Metastatic Liver Carcinoma in the Adrenal Gland (tissue), 2 donors: ENCODE data around the genes NXPH4, SHMT2, PIP4K2C and ARHGEF25.

GRCh38 chr12:57216230-57217089 is at the start of gene NXPH4:
Gene NXPH4 (plus strand): TSS chr12:57216794.
- PRO-cap, 2 experiments = no peak in any of the 2 experiments

DNA sequence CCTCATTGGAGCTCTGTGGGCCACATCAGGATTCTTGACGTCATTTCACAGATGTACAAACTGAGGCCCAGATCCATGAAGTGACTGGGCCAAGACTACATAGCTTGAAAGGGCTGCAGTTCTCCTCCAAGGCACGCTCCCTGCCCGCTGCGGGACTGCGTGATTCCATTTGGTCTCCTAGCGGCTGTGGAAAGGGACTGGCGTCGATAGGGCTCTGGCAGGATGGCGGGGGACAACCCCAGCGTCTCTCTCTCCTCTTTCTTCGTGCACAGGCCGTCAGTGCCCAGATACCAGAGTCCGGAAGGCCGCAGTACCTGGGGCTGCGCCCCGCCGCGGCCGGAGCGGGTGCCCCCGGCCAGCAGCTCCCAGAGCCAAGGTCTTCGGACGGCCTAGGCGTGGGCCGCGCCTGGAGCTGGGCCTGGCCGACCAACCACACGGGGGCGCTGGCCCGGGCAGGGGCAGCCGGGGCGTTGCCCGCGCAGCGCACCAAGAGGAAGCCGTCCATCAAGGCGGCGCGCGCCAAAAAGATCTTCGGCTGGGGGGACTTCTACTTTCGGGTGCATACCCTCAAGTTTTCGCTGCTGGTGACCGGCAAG is 4.8 kb upstream of the SHMT2 start:
- PRO-cap, 2 experiments = no peak in any of the 2 experiments

DNA sequence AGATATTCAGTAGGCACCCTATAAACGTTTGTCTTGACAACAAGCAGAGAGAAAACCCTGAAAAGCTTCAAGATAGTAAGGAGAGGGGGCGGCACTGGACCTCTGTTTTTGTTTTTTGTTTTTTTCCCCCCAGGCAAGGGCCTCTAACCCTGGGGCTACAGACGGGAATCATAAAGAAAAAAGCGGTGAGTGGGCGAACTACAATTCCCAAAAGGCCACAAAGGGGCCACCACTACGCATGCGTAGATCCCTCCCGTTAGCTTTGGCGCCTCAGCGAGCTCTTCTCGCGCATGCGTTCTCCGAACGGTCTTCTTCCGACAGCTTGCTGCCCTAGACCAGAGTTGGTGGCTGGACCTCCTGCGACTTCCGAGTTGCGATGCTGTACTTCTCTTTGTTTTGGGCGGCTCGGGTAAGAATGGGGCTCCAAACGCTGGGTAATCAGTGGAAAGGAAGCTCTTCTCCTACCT is at the start of gene SHMT2:
TSS of gene SHMT2 (plus strand) at position 309 of the 467 bp plus-strand sequence.
- PRO-cap, 2 experiments = peak in 2 of 2 experiments; most common plus-strand start position 338 of the sequence (in 2)

DNA sequence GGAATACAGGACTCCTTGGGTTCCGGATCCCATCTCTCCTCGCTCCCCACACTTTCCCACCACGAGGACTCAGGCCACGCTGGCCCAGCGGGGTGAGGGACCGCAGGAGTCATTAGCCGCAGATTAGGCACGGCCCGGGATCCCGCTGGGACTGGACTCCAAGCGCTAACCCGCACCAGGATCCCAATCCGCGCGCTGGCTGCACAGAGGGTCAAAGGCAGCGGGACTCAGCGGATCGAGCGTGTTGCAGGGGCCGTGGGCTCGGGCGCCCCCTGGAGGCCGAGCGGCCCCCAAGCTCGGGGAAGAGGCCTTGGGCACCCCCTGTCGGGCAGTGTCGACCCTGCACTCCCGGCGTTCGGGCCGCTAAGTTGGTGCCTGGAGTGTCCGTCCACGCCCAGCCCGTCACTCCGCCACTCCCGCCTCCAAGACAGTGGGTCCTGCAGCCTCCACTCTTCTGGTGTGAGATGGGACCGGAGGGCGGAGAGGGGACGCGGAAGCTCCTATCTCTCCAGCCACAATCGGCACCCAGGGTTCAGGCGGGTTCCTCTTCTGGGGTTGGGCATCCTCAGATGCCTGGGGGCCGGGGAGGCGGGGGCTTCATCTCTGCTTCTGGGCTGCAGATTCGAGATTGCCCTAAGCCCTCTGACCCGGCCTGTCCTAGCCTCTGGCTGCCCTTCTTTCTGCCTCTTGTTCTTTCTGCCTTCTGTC is 2.2 kb upstream of the NDUFA4L2 start:
- PRO-cap, 2 experiments = no peak in any of the 2 experiments

DNA sequence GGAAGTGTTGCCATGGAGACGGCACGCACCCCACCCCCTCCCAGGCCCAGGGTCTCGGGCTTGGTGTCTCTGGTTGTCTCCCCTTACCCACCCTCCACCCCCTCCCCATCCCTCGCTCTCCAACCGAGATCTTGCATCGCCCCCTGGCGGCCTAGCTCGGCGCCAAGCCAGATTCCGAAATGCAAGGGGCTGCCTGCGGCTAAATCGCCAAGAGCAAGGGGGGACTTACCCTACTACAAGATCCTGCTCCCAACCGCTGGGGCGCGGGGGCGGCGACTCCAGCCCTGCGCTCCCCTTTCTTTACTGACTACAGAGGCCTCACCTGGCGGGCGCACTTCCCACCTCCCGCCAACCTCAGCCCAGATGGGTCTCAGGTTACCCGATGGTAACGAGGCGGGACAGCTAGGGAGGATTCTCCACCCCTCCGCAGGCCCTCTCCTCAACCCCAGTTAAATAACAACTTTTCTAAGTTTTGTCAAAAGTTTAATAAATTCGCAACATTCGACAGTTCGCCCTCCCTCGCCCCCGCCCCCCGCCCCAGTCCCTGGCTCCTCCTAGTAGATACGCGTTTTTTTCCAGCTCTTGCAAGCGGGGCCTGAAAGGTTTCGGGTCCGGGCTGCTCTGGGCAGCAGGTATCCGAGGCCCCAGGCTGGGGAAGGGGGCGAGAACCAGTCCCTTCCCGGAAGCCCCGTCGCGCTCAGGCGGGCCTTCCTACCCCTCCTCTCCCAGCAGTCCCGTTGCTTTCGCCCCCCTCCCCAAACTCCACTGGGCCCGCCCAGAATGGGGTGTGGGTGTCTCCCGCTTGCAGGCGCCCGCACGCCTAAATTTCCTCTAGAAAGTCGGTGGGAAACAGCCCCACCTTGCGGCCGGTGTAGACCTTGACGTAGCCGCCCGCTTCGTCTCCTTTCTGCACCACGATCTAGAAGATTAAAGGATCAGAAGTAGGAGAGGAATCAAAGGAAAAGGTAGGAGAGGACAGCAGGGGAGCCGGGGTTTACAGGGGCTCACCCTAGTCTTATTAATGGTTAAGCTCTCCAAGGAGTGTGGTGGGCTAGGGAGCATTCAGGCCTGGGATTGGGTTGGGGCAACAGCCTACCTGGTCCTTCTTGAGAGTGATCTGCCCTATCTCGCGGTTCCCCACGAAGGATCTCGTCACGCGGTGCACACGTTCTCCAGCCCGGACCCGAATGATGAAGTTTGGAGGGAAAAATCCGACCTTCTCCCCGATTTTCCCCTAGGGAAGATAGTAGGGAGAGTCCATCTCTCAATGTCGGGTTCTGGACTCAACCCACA is 6.5 kb upstream of the NDUFA4L2 start:
- PRO-cap, 2 experiments = peak in 1 of 2 experiments; most common minus-strand start position 833 of the sequence (in 1)

DNA sequence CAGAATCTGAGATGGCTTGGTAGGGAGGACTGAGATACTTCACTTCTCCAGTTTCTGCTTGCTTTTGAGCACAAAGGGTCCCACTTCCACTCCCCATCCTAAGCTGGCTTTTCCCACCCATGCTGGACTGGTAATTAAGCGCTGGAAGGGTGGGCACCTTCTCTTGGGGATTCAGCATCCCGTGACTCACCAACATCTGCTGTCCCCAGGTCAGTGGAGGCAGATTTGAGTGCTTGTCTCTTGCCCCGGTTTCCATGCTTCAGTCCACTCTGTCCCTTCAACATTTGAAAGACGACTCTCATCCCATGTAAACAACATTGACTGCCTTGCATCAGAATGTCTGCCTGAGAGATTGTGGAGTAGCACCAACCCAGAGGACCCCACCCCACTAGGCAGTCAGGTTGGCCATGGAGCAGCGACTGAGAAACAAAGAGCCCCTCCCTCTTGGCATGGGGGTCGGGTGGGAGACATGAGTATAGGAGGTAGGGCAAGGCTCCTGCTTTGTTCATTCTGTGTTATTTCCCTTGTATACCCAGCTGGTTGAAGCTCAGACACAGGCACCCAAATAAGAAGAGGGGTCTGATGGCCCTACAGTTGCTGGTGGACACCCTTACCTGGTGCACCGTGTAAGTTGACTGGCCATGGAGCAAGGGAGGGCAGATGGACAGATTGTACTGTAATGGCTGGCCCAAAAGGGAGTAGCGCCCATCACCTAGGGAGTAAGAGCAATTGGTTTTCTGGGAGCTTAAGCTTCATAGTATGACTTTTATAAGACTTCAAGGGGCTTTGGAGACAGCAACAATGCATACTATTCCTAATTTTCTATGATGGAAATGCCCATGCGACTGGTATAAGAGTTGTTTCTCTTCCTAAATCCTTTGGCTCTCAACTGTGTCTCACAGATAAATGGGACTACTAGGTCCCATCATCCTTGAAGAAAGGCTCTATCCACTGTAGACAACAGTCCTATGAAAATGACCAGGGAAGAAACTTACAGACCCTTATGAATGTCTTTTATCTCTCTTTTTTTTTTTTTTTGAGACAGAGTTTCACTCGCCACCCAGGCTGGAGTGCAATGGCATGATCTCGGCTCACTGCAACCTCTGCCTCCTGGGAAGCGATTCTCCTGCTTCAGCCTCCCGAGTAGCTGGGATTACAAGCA is 5.2 kb upstream of the STAC3 start:
- PRO-cap, 2 experiments = no peak in any of the 2 experiments

DNA sequence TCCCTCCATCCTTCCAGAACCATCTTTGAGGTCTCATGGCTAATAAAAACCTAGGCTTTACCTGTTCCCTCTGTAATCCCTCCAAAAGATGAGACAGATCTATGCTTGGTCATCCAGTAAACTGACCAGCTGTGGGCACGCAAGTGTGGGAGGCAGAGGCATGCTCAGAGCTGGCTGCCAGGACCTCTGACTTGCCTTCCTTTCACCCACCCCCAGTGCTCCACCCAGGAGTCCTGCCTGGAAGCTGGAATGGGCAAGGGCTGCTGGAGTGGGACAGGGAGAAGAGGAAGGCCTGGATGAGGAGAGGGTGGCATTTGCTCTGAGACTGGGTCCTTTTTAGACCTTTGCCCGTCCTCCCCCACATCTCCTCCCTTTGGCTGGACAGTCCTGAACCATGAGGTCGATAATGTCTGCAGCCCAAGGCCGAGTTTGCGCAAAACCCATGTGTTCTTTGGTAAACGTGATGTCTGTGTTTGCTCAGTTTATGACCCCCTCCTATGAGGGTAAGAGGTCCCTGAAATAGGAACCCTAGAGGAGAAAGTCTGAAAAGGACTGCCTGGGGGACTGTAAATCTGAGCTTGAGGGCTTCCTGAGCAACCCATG is 3.9 kb upstream of the INHBE start:
- PRO-cap, 2 experiments = peak in 2 of 2 experiments; most common plus-strand start position 310 of the sequence (in 1); most common minus-strand start position 123 of the sequence (in 2)

GRCh38 chr12:57474658-57475145 is 5.0 kb downstream of the ARHGAP9 start:
- PRO-cap, 2 experiments = no peak in any of the 2 experiments

GRCh38 chr12:57519043-57519568 is 1.2 kb downstream of the DDIT3 start:
- PRO-cap, 2 experiments = no peak in any of the 2 experiments

GRCh38 chr12:57532470-57533406 is 10.1 kb downstream of the MBD6 start:
- PRO-cap, 2 experiments = no peak in any of the 2 experiments

DNA sequence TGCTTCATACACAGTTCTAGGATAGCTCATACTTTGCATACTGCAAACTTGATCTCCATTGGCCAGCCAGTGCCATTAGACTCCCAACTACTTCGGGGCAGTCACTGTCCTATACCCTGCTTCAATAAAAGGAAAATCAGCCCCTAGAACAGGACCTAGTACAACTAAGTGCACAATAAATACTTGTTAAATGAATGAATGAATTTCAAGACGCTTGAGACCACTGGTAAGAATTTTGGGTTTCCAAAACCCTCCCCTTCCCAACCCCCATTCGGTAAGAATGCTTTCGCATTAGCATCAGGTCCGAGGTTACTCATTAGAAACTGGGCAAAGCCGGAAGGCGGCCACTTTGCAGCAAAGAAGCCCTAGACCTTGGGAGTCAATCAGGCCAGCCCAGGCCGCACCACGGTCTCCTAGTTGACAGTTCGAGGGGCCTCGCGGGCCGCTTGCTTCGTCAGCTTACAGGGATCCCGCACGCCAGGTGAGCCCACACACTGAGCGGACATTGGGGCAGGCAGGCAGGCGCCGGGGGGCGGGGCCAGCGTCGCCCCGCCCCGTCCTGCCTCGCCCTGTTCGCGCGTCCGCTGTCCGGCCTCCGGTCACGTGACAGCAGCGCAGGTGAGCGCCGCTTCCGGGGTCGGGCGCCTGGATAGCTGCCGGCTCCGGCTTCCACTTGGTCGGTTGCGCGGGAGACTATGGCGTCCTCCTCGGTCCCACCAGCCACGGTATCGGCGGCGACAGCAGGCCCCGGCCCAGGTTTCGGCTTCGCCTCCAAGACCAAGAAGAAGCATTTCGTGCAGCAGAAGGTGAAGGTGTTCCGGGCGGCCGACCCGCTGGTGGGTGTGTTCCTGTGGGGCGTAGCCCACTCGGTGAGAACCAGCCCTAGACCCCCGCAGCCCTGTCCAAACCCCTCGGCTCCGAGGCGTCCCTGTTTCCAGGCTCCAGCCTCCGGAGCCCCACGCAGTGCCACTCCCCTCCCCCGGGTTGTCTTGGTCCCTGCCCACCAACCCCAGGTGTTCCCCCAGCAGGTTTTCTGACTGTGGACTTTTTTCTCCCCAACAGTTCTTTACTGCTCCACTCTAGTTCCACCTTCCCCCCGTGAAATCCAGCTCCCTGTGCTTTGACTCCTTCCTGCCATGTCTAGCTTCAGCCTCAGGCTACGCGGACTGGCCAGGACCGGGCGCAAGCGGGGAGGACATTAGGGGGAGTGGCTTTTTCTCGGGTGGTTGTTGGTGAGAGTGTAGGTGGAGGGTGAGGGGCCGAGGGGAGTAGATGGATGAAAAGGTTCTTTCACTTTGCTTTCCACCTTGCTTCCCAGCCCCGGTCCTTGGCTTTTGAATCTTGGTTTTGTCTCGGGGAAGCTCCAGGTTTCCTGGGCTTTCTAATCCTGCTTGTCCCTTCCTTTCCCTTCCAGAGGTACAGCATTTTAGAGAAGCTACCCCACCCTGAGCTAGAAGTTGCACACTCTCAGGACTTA is at the start of gene PIP4K2C:
TSS of gene PIP4K2C (plus strand) at position 598 of the 1,477 bp plus-strand sequence.
- PRO-cap, 2 experiments = peak in 2 of 2 experiments; most common plus-strand start position 606 of the sequence (in 2); most common minus-strand start position 507 of the sequence (in 2)

GRCh38 chr12:57611019-57612189 is at the start of gene ARHGEF25:
Gene ARHGEF25 (plus strand): TSS chr12:57611435.
- PRO-cap, 2 experiments = peak in 1 of 2 experiments; most common plus-strand start chr12:57611462 (in 1); most common minus-strand start chr12:57611314 (in 1)

DNA sequence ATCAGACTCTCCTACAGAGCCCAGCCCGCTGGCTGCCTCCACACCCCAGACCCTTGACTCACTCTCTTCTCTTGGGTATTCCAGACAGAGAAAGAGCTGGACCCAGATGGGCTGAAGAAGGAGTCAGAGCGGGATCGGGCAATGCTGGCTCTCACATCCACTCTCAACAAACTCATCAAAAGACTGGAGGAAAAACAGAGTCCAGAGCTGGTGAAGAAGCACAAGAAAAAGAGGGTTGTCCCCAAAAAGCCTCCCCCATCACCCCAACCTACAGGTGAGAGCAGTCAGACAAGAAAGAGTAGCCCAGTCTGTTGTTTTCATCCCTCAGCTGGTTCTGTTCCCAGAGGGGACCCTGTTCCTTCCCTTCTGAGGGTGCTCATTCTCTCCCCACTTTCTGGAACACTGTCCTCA is 19.6 kb downstream of the AGAP2 start:
- PRO-cap, 2 experiments = no peak in any of the 2 experiments

DNA sequence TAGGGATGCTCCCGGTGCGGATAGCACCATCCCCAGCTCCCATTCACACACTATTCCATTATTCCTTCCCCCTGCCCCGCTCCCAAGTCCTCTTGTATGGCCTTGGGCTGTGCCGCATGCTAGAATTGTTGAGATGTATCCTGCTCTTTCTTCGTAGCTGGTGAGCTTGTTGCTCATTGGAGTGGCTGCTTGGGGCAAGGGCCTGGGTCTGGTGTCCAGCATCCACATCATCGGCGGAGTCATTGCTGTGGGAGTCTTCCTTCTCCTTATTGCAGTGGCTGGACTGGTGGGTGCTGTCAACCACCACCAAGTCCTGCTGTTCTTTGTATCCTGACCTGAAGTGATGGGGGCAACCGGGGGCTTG is 731 bp downstream of the TSPAN31 start:
- PRO-cap, 2 experiments = no peak in any of the 2 experiments

DNA sequence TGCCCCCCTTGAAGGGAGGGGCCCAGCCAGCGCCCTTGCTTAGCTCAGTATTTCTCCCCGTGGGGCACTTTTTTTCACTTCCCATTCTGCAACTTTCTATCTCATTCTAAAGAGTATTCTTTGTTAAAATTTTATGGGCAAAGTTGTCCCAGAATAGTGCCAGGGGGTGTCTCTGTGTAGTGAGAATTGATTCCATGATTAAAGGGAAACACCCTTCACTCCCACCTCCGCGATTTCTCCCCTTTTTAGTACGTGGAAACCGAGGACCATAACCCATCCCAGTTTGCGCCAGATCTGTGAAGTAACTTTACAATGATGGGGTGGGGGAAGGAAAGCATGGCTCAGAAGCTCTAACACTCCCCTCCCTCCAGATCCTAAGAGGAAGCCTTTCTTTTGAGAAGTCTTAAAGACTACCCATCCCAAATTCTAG is 1.3 kb downstream of the MARCHF9 start:
- PRO-cap, 2 experiments = no peak in any of the 2 experiments

- PRO-cap, 2 experiments = no peak in any of the 2 experiments
These were observed 665 bp downstream of the CYP27B1 start for GRCh38 chr12:57765869-57766956.

GRCh38 chr12:57822470-57823030 is 4.0 kb upstream of the AVIL start:
- PRO-cap, 2 experiments = no peak in any of the 2 experiments

GRCh38 chr12:57896397-57897459 is 44.6 kb upstream of the ATP23 start:
- PRO-cap, 2 experiments = peak in 2 of 2 experiments; most common plus-strand start chr12:57896832 (in 2); most common minus-strand start chr12:57896727 (in 2)

DNA sequence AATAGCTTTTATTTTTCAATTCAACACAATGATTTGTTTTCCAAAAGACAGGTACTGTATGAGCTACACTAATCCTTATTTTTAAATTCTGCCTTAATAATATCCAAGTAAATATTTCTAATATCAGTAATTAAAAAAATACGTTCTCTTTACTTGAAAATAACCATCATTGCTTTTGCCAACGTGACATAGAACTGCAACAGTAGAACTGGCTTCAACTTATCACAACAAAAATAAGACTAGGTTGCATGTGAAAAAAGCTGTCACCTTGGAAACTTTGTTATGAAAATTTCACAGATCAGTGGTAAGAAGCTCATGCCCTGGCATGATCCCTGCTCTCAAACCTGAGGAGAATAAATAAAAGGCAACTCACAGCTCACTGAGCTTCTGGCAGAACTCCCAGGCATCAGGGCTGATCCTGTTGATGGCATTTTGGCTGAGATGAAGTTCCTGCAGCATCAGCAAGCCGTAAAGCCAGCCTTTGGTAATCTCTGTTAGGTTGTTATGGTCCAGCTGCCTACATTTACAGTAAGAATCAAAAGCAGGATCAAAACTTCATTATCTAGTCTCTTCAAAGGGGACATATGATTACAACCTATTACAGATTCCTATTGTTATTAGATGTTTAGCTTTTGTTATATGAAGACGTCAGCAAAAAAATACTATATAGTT is 32.2 kb downstream of the LRIG3 start:
- PRO-cap, 2 experiments = no peak in any of the 2 experiments

GRCh38 chr12:59736917-59737219 is 141.0 kb downstream of the SLC16A7 start:
- PRO-cap, 2 experiments = no peak in any of the 2 experiments